Panc1 (cell line): ENCODE data around the genes ATG5 and CD24.

- RRBS, 2 experiments: no CpG with 5 or more reads among the region's 3 CpGs
Observed at GRCh38 chr6:105307307-105307742, 95.6 kb downstream of the PREP start.

DNA sequence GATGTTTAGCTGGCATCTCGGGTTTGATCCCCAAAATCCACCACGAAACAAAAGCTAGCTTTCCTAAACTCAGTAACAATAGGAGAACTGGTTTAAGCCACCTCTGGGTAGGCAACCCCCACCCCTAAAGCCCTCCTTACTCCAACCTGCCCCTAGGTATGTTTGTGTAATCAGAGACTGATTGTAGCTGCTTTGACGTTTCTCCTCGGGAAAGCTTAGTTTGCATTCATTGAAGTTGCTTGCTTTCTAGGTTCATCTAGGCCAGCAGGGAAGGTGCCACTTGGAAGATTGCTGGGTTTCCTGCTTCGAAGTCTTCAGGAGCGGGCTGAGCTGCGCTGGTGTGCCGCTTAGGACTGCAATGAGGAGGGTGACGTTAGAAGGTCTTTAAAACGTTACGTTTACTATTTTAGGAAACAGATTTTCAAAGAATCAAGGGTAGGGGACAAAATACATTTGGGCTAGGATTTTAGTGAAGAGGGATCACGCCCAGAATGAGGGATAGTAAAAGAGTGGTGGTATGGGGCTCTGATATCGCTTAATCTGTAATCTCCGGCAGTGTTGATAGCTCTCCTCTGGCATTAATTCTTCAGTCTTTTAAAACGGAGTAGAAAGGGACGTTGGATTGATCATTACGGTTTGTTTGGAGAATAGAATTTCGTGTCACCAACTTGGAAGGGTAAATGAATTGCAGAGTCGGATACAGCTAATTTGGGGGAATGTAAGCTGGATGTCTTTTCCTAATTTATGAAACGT is 92.7 kb upstream of the PRDM1 start:
- RRBS, 2 experiments: no CpG with 5 or more reads among the region's 20 CpGs

DNA sequence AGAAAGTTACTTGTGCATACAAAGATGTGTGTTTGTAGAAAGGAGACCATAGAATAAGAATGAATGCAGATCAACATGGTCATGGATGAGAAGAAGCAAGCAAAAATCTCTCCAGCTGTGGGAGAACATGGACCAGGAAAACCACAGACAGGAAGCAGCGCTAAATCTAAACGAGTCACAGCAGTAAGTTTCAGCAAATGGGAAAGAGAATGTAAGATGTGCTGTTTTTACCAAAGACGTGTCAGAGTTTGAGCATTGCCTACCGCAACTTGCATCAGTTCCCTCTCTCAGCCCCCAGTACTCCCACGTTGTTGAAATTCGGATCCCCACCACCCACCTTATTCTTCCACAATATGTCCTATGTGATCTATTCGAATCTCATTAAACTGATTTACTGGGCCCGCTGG is 59.4 kb upstream of the PRDM1 start:
- RRBS, 2 experiments: no CpG with 5 or more reads among the region's 8 CpGs

DNA sequence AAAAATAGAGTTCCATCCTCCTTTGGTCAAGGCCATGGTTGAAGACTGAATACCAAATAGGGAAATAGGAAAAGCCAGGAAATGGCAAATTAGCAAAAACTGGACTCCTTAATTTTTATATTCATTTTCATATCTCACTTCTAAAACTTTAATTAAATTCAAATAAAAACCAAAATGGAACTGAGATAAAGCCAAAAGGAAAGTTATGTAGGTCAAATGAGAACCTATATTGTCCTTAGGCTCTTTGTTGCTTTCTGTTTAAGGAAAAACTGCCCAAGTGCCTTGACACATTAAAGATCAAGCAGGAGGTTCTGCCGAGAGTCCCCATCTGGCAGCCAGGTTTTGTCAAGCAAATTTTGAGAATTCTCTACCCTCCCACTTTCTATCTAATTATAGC is 79.6 kb downstream of the ATG5 start:
- RRBS, 2 experiments: no CpG with 5 or more reads among the region's 1 CpG

DNA sequence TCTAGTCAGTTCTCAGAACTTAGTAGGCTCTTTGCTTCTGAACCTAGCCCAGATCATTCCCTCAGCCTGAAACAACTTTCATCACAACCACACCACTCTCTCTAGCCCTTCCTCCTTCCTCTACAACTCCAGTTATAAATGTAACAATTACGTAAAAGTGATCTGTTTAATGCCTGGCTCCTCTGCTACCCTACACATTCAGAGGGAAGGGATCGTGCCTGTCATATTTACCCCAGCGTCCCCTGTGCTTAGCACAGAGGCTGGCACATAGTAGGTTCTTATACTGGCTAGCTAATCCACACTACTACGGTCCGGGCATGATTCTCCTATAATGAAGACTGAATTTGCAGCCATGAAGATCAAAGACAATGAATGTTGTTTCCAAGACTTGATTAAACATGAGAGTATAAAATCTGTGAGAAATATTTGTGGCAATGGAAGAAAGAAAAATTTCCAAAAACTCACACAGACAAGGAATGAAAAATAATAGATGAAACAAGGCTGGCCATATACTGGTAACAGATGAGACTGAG is 53.0 kb downstream of the ATG5 start:
- RRBS, 2 experiments: no CpG with 5 or more reads among the region's 5 CpGs

DNA sequence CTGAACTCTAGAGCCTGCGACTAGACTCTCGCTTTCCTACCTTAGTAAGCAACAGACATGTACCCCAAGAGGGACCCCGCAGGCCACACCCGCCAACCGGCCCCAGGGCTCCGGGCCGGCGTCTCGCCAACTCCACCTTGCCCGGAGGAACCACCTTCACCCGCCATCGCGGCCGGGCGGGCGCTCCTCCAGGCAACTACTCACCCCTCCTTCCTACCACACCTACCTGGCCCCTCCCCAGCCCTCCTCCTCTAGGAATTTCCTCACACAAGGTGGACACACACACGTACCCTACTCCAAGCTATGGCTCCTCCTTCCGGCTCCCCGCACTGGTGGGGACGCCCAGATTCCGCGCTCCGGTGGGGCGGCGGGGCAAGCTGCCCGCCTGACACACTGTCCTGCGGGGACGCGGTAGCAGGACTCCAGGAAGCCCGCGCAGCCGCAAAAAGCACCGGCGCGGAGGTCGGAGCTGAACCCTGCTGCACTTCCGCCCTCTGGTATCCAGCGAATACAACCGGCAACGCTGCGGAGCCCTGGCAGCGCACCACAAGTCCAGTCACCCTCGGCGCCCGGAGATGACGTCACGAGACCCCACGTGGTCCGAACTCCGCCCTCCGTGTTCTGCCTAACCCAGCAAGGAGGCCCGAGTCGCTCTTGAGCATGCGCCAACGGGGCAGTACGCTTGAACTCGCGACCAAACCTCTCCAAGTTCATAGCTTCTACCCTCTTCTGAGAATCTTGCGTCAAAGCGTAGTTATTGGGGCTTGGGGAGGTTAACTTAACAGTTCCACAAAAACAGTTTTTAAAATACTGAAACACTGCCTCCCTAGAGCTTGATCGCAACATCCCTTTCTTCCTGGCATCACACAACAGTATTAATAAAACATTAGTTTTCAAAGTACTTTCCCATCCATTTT is at the start of gene ATG5:
Gene ATG5, minus strand, starts transcription at position 525 of the 917 bp plus-strand sequence.
- RRBS, 2 experiments: 1 to 5% methylated on average over 25 of the region's 61 CpGs

- RRBS, 2 experiments: no CpG with 5 or more reads among the region's 7 CpGs
Observed at GRCh38 chr6:106496651-106497155, 132.6 kb downstream of the RTN4IP1 start.

DNA sequence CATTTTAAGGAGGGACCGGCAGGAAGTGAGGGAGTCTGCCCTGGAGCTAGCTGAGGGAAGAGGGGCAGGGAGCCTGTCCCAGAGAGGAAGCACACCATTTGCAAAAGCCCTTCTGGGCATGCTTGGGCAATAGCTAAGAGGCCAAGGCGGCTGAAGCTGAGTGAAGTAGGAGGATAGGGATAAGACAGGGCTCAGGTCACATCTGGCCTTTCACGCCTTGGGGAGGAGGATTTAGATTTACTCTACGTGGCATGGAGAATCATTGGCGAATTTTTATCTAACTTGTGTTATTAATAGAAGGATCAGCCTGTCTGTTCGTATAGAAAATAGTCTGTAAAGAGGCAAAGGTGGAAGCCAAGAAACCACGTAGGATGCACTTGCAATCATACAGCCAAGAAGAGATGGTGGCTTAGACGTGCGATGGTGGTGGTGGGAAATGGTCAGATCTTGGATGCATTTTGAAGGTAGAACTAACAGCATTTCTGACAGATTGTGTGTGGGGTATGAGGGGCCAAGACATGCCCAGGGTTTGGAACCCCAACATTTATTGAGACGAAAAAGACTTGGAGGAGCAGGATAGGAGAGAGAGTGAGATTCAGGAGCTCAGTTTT is 96.0 kb downstream of the RTN4IP1 start:
- RRBS, 2 experiments: no CpG with 5 or more reads among the region's 10 CpGs

GRCh38 chr6:106666567-106667302 is 37.4 kb downstream of the QRSL1 start:
- RRBS, 2 experiments: no CpG with 5 or more reads among the region's 7 CpGs

DNA sequence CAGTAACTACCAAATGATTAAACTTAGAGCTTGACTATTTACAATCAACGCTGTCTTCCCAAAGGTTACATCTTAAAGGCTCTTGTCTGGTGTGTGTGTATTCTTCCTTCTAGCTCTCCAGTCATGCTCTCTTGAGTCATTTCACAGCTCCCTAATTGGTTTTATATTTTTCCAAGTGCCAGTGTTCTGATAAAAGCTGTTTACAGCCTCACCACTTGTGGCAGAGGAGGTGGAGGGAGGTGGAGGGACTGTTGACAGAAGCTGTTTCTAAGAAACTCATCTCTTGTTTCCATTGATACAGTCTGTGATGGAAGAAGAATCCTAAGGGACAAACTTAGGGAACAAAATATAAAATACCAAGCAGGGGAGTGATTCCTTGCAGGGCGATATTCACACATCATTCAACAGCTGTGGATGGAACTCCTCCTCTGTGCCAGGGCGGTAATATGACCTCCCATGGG is 64.0 kb downstream of the QRSL1 start:
- RRBS, 2 experiments: no CpG with 5 or more reads among the region's 3 CpGs

GRCh38 chr6:106694321-106694722 is 64.9 kb downstream of the QRSL1 start:
- RRBS, 2 experiments: no CpG with 5 or more reads among the region's 7 CpGs

DNA sequence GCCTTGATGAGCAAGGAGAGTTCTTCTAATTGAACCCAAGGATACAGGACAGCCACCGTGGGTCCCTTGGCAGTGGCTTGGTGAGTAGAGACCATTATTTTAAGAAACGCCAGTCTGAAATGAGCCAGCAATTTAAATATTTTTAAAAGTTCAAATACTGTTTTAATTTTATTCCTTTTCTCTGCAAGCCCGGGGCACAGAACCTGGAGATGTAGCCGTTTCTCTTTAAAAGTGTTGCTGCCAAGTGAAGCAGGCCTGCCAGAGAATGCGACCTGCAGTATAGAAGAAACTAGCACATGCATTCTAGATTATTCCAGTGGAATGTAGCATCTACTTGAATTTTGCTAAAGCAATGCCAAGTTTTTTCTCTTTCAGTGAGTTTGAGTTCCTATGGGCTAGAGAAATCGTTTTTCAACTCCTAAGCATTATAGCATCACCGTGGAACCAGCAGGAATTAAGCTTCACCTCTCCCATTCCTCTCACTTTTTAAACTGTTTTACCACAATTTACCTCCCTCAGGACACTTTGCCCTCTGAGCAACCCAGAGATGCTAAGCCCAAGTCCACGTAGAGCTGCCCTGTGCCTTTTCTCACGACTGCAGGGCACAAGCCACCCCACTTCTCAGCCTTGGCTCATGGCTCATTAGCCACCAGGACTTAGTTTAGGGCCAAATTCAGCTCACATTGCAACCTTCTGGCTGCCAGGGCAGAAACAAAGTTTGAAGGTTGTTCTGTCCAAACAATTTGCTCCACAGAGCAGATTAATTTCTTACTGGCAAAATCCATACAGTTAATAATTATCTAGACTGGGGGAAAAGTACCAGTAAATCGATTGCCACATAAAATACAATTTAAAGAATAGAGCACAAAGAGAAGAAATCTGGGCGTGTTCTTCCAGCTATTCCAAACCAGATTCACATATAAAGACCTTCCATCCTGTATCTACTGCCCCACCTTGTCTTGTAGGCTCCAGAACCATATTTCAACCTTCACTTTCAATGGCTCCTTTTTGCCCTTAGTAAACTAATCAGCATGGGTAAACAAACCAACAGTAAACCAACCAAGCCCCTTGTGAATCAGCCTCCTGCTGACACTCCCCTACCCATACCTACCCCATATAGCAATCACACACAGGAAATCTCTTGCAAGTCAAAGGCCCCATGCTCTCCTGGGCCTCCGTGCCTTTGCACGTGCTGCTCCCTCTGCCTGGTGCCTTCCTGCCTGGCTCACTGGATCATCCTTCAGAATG is 101.7 kb downstream of the QRSL1 start:
- RRBS, 2 experiments: no CpG with 5 or more reads among the region's 13 CpGs

GRCh38 chr6:106785127-106785668 is 155.8 kb downstream of the QRSL1 start:
- RRBS, 2 experiments: no CpG with 5 or more reads among the region's 11 CpGs

GRCh38 chr6:106787608-106788291 is 158.4 kb downstream of the QRSL1 start:
- RRBS, 2 experiments: no CpG with 5 or more reads among the region's 11 CpGs

GRCh38 chr6:106974344-106974999 is at the start of gene CD24:
TSS of gene CD24 (minus strand) at chr6:106974729.
- RRBS, 2 experiments: no CpG with 5 or more reads among the region's 72 CpGs

- RRBS, 2 experiments: no CpG with 5 or more reads among the region's 4 CpGs
Observed at GRCh38 chr6:106976394-106976755, 1.8 kb upstream of the CD24 start.

DNA sequence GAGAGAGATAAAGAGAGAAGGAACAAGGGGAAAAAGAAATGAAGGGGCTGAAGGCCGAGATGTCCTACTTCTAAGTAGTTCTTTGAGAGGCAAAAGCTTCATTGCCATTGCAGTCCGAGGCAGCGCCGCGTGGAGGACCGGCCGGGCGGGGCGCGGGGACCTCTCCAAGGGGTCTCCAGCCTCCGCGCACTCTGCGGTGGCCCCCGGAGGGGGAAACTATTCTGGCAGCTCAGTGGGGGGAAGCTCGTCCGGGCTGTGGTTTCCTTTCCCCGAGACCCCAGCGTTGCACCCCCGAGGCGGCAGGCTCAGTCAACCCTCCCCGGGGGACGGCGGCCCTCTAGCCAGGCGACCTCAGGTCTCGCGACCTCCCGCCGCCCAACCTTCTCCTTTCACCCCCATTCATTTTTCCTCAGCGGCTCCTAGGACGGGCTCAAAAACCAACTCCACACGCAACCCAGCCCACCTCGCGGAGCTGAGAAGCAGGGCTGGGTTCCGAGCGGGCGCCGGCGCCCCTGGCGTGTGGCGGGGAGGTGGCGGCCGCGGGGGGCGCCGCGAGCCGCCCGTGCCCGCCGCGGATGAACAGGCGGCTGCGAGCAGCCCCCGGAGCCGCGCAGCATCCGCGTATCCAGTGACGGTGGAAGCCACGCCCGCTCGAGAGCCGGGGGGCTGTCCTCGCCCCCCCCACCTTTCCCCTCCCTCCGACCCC is 445 bp upstream of the SOBP start:
- RRBS, 2 experiments: 1 to 4% methylated on average over 38 of the region's 65 CpGs

- RRBS, 2 experiments: no CpG with 5 or more reads among the region's 8 CpGs
Observed at GRCh38 chr6:107618796-107619155, 128.9 kb downstream of the SOBP start.

DNA sequence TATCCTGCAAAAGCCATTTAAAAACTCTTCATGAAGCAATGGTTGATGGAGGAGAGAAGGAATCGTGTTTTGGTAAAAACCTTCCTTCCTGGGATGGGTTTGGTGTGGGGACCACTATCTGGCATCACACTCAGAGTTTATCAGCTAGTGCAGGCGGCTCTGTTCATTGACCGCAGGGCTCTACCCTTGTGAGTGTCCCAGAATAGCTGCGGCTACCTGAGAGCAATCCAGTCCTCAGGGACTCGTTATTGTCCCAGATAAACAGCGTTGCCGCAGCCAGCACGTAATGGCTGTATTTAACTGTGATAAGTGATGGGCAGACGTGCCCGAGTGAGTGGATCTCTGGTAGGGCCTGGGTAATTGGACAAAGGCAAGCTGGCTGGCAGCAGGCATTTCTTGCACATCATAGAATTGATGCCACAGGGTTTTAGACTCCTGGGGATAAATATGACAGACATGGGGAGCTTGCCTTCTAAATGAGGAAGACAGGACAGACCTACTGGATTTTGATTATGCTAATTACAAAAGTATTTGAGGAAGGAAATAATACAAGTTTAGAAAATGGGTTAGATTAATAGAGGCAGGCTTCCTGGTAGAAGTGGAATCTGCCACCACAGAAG is 163.3 kb downstream of the SOBP start:
- RRBS, 2 experiments: no CpG with 5 or more reads among the region's 10 CpGs

DNA sequence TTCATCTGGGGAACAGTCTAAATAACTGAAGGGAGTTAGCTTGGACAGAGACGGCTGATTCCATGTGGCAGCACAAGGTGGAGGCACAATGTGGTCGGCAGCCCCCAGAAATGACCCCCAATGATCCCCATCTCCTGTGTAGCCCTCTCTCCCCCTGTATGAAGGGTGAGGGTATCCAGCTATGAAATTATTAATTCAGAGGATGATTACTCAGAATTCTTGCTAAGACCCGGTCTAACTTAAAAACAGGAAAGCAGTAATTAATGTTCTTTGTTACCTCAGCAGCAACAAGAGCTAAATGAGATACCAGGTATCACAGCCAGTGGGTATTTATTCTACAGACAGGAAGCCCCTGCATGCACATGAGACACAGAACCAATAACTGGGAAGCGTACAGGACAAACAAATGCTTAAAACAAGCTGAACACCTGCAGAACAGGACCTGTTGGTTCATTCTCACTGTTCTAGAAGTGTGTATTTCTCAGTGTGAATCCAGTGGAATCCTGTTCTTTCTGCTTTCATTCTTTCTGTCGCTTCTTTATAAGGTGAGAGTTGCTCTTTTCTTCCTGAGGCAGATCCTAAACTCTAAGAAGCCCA is 31.0 kb downstream of the SCML4 start:
- RRBS, 2 experiments: no CpG with 5 or more reads among the region's 5 CpGs